Melanocyte of skin (primary cell): ENCODE measurements around a stretch of chr19.

- CAGE, long polyA plus RNA, 2 experiments = no peak in any of the 2 experiments
These were observed 457 bp upstream of the AP3D1 start for GRCh38 chr19:2151785-2152261.

DNA sequence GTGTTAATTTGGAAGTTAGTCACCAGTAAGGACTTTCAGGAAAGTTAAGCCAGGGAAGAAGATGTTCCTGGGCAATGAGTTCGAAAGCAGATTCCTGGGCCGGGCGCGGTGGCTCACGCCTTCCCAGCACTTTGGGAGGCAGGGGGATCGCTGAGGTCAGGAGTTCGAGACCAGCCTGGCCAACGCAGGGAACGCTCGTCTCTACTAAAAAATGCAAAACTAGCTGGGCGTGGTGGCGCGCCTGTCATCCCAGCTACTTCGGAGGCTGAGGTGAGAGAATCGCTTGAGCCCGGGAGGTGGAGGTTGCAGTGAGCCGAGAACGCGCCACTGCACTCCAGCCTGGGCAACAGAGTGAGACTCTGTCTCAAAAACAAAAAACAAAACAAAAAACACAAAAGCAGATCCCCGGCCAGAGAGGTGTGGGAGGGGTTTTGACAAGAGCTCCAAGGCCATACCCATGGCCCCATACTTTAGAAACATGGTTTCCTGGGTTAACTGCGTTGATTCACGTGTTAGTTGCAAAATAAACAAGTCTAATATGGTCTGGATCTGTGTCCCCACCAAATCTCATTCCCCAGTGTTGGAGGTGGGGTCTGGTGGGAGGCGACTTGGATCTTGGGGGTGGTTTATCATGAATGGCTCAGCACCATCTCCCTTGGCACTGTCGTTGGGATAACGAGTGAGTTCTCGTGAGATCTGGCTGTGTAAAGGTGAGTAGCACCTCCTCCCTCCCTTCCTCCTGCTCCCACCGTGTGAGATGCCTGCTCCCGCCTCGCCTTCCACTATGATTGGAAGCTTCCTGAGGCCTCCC is 5.1 kb downstream of the PEAK3 start:
- CAGE, long polyA plus RNA, 2 experiments = no peak in any of the 2 experiments

DNA sequence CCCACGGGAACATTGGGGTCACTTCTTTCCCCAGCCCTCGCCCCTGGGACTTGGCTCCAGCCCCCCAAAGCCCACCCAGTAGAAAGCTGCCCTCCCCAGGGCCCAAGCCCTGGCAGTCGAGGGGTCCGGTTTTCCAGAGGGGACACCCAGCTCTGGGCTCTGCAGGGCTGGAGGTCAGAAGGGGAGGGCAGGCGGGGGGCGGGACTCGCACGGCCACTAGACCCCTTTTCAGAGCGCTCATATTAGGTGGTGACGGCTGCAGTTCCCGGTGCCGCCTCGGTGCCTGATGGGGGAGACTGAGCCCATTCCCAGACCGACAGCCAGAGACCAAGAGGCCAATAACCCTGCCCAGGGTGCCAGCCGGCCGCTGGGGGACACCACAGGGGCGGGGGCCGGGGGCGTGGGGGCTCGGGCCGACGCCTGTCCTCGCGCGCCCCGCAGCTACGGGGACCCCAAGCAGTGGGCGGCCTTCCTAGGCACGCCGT is 2.8 kb downstream of the TIMM13 start:
- CAGE, long polyA plus RNA, 2 experiments = no peak in any of the 2 experiments

GRCh38 chr19:2428865-2429415 is 1.6 kb upstream of the TIMM13 start:
- CAGE, long polyA plus RNA, 2 experiments = no peak in any of the 2 experiments

DNA sequence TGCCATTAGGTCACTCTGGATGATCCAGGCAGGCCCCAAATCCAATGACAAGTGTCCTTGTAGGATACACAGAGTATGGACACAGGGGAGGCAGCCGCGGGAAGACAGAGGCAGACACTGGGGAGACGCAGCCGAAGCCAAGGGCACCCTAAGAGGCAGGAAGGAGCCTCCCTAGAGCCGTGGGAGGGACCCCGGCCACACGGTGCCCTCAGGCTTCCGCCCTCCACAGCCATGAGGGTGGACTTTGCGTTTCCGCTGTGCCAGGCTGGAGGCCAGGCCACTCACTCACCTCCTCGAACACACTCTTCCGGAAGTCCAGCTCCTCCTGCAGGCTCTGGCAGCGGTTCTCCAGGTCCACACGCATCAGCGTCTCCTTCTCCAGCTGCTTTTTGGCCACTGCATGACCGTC is 10.5 kb upstream of the TIMM13 start:
- CAGE, long polyA plus RNA, 2 experiments = no peak in any of the 2 experiments

- CAGE, long polyA plus RNA, 2 experiments = no peak in any of the 2 experiments
These were observed 25.0 kb downstream of the GADD45B start for GRCh38 chr19:2500889-2501324.

- CAGE, long polyA plus RNA, 2 experiments = no peak in any of the 2 experiments
These were observed 69.9 kb downstream of the GADD45B start for GRCh38 chr19:2545759-2546293.

DNA sequence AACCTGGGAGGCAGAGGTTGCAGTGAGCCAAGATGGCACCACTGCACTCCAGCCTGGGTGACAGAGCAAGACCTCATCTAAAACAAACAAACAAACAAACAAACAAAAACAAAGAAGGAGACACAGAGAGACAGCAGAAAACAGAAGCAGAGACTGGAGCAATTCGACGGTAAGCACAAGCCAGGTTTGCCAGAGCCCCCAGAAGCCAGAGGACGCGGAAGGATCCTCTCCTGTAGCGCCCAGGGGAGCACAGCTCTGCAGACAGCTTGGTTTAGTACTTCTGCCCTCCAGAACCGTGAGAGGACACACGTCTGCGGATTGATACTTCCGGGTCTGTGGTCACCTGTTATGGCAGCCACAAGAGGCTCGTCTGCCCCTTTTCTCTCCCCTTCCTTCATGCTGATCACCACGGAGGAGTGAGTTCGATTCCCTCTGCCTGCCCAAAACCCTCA is 80.9 kb downstream of the GNG7 start:
- CAGE, long polyA plus RNA, 2 experiments = no peak in any of the 2 experiments

DNA sequence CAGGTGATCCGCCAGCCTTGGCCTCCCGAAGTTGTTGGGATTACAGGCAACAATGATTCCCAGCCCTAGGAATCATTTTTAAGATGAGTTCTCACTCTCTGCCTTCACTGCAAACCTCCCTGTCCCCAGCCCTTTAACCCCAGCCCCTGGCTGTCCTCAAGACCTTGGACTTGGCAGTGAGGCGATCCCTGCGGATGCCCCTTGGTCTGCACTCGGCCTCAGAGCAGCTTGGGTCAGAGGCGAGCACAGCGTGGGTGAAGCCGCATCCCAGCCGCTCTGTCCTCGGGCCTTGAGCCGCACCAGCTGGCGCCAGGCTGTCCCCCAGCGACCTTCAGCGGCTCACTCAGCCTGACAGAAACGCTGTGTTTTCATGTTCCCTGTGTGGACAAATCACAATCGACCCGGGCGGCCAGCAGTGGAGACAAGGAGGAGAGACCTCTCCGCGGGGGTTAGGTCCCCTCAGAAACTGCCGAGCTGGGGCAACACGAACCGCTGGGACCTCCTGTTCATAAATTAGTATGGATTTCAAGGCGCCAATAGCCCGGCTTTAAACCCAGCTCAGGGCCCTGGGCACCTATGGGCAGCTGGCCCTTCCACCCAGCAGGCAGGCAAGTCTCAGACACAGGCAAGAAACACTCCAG is 52.0 kb downstream of the GNG7 start:
- CAGE, long polyA plus RNA, 2 experiments = no peak in any of the 2 experiments

- CAGE, long polyA plus RNA, 2 experiments = no peak in any of the 2 experiments
These were observed 37.3 kb downstream of the GNG7 start for GRCh38 chr19:2665204-2665511.

GRCh38 chr19:2796737-2797146 is 11.4 kb downstream of the THOP1 start:
- CAGE, long polyA plus RNA, 2 experiments = no peak in any of the 2 experiments

DNA sequence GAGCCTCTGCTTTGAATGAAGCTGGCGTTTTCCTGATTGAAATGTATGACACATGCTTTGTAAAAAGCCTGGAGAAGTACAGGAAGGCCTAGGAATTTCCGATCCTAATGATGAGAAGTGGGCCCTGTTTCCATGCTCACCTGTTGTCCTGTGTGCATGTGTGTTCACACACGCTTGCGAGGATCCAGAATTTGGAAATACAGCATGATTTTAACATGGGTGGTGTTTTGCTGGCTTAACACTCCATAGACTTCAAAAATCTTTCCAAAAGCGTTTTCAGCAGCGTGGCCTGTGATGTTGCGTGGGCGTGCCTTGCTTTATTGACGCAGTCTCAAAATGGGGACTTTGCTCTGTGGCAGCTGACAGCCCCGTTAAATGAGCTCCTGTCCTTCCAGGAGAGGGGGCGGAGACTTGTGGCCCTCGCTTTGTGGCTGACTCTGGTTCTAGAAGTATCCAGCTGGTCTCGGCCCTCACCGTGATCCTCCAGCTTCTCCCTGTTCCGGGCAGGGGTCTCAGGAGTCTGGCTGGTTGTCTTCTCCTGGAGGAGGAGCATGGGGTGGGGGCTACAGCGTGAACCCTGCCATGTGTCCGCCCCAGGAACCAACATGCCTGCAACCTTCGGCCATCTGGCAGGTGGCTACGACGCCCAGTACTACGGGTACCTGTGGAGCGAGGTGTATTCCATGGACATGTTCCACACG is 8.5 kb upstream of the ZNF554 start:
- CAGE, long polyA plus RNA, 2 experiments = no peak in any of the 2 experiments

DNA sequence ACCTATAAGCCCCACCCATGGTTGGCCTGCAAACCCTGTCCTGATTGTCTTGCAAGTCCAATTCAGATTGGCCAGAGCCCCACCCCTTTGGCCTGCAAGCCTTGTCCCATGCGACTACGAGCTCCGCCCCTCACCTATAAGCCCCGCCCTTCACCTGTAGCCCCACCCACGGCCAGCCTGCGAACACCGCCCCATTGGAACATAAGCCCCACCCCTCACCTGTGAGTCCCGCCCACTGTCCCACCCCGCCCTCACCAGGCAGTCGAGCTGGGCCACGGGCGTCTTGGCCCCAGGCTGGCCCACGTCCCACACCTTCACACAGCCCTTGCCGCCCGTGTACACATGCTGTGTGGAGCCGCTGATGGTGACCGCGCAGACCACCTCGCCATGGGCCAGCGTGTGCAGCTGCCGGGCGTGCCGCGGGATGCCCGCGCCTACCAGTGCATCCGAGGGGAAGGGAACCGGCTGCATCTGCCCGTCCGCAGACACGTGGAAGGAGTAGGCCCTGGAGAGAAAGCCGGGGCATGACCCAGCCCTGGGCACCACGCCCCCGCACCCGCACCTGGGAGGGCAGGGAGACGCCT is 22.8 kb downstream of the TLE2 start:
- CAGE, long polyA plus RNA, 2 experiments = no peak in any of the 2 experiments

- CAGE, long polyA plus RNA, 2 experiments = no peak in any of the 2 experiments
These were observed 9.7 kb downstream of the TLE2 start for GRCh38 chr19:3019106-3020016.

GRCh38 chr19:3029489-3029809 is 369 bp upstream of the TLE2 start:
- CAGE, long polyA plus RNA, 2 experiments = no peak in any of the 2 experiments

DNA sequence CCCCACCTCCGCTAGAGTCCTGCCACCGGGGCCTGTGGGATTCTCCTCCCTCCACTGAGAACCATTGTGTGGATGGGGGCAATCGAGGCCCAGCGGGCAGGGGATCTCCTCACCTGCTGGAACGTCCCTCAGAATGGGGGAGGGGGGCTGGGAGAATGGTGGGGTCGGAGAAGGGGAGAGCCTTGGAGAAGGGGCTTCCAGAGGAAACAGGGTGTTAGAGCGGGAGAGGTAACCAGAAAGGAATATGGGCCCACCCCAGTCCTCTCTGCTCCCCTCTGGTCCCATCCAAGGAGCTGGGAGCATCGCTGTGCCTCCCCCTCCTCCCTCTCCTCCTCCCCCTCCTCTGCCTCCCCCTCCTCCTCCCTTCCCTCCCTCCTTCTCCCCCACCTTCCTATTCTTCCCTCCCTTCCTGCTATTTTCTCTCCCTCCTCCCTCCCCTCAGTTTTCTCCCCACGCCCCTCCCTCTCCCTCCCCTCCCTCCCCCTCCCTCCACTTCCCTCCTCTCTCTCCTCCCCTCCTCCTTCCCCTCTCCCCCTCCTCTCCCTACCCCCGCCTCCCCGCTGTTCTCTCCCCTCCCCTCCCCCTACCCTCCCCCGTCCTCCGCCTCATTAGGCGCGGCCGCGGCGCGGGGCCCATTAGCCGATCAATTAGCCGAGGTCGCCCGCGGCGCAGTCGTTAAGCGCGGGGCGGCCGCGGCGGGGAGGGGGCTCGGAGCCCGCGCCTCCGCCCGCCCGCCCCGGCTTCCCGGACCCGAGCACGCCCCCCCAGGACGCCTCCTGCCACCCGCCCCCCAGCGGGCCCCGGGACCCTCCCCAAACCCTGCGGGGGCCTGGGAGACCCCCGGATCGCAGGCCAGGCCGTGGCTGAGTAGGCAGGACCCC is 15.5 kb downstream of the TLE5 start:
- CAGE, long polyA plus RNA, 2 experiments = no peak in any of the 2 experiments

- CAGE, long polyA plus RNA, 2 experiments = no peak in any of the 2 experiments
These were observed 7.2 kb downstream of the TLE5 start for GRCh38 chr19:3054941-3055579.

GRCh38 chr19:3056555-3057220 is 5.6 kb downstream of the TLE5 start:
- CAGE, long polyA plus RNA, 2 experiments = no peak in any of the 2 experiments

DNA sequence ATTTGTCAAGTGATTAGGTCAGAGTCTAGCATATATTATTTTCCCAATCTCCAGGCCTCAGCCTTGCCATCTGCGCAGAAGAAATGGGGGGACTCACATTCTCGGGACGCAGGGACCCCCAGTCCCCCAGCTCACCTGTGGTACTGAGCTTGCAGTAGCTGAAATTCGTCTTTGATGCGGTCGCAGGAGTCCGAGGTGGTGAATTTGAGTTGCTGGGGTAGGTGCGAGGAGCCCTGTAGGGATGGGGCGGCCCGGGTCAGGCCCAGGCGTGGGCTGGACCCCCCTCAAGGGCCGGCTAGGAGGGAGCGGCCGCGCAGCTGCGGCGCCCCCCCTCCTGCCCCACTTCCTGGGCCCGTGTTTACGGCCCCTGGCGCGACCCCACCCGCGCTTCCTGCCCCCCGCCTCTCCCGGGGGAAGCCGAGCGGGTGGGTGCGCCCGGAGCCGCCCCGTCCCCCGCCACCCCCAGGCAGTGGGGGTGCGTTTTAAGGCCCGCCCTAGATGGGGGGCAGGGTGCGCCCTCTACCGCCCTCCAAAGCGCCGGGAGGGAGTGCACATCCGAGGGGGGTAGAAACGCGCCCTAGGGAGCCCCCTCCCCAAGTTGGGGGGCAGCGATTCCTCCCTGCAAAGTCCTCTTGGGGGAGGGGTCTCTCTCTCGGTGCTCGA is 1.1 kb downstream of the TLE5 start:
- CAGE, long polyA plus RNA, 2 experiments = no peak in any of the 2 experiments

GRCh38 chr19:3065437-3066160 is 3.3 kb upstream of the TLE5 start:
- CAGE, long polyA plus RNA, 2 experiments = no peak in any of the 2 experiments